Thyroid gland (tissue), 7 donors: Measurements from ENCODE around the gene IQCE.

DNA sequence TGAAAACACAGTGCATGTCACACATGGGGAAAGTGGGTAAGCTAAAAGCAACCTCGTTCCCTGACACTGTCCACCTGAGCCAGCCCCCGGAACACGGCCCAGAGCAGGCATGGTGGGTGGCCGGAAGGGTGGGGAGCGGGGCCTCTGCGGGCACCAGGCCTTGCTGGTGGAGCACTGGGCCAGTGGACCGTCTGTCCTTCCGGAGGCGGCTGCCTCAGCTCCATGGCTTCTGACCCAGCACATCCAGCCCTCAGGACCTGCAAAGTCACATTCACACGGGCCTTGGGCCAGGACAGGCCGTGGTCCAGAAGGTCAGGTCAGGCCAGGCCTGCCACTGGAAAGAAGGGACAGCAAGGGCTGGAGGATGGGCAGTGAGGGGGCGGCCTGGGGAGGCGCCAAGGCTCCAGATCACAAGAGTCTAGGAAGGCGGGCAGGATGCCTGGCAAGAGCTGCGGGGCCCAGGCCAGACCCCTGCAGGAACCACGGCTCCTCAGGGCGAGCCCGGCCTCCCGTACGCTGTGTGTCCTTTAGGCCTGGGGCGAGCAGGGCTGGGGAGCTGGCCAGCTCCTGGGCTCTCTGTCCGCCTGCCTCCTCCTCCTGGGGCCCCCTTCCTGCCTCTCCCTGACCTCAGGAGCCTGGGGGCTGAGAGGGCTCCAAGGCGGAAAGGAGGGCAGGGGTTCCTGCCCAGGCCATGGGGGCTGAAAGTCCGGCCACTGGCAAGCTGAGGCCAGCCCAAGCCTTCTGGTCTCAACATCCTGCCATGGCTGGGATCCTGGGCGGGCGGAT is 225.7 kb downstream of the ELFN1 start:
- PRO-cap, 2 experiments, result no peak in any of the 2 experiments
- RAMPAGE, long total RNA, 5 experiments, result no peak in any of the 5 experiments

- PRO-cap, 2 experiments, result no peak in any of the 2 experiments
- RAMPAGE, long total RNA, 5 experiments, result no peak in any of the 5 experiments
Observed at GRCh38 chr7:1922065-1922800, 252.2 kb downstream of the ELFN1 start.

GRCh38 chr7:1986326-1987051 is 246.3 kb downstream of the MAD1L1 start:
- PRO-cap, 2 experiments, result peak in 1 of 2 experiments; most common minus-strand start chr7:1986538 (in 1)
- RAMPAGE, long total RNA, 5 experiments, result no peak in any of the 5 experiments

GRCh38 chr7:1999516-1999877 is 233.2 kb downstream of the MAD1L1 start:
- PRO-cap, 2 experiments, result no peak in any of the 2 experiments
- RAMPAGE, long total RNA, 5 experiments, result no peak in any of the 5 experiments

DNA sequence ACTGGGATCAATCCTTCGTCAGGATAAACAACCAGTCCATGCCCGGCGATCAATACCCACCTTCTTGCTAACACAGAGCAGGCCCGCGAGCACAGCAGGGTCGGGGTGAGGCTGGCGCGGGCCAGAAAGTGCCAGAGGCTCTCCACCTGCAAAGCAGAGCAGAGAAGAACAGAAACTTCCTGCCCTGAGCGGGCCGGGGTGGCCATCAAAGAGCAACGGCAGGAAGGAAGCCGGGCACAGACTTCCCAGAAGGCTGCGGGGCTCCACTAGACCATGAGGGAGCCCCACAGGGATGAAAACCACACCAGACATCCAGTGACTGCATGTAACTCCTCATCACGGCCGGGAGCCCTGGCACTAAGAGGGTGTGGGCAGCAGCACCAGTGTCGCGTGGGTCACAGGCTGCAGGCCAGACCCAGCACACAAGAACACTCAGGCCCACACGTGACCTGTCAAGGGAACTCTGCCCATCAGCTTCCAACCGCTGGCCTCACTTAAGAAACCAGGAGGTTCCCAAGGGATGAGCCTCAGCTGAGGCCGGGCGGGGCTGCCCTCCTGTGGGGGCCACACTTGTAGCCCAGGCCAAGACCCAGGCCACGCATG is 166.2 kb downstream of the MAD1L1 start:
- PRO-cap, 2 experiments, result no peak in any of the 2 experiments
- RAMPAGE, long total RNA, 5 experiments, result no peak in any of the 5 experiments

- PRO-cap, 2 experiments, result no peak in any of the 2 experiments
- RAMPAGE, long total RNA, 5 experiments, result no peak in any of the 5 experiments
Observed at GRCh38 chr7:2193145-2193676, 39.5 kb downstream of the MAD1L1 start.

DNA sequence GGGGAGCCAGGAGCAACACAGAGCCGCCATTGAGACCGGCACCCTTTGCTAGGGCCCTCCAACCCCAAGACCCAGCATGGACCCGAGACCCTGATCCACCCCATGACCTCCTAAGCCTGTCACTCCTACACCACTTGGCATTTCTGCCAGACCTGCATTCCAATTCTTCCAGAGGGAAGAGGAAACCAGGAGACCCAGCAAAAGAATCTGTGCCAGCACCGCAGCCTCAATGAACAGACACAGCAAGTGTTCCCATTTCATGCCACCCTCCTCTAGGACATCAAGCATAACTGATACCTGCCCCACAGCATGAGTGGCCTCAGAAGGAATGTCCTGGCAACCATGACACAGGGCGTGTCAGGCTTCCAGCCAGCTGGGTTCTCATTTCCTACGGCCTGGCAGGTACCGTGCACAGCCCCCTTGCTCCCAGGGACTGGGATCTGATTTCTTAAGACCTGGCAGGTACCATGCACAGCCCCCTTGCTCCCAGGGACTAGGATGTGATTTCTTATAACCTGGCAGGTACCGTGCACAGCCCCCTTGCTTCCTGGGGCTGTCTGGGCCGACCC is 7.8 kb downstream of the MAD1L1 start:
- PRO-cap, 2 experiments, result peak in 2 of 2 experiments; most common plus-strand start position 384 of the sequence (in 2); most common minus-strand start position 231 of the sequence (in 2)
- RAMPAGE, long total RNA, 5 experiments, result start-site peak on the plus strand in 1 of 5 experiments, centred at position 397 of the sequence, 9 reads per replicate

DNA sequence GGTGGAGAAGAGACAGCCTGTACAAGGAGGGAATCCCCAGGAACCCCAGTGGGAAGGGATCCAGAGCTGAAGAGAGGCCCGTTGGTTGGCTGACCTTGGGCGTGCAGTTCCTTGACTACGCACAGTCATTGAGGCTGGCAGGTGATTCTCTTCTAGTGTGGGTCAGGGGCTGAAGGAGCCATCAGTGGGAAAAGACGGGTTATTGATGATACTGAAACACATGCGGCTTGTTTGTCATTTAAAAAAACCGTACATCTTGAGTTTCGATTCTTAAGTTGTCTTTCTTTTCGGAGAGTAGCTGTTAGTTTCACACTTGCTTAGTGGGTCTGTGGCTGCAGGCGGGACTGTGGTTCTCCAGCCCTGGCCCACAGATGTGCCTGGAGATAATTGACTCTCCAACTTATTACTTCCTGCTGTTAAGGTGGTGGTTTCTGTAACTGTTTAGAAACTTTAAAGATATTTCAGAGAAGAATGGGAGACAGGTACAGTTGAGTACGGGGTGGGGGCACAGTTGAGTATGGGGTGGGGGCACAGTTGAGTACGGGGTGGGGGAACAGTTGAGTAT is 2.5 kb downstream of the CHST12 start:
- PRO-cap, 2 experiments, result no peak in any of the 2 experiments
- RAMPAGE, long total RNA, 5 experiments, result no peak in any of the 5 experiments

- PRO-cap, 2 experiments, result no peak in any of the 2 experiments
- RAMPAGE, long total RNA, 5 experiments, result no peak in any of the 5 experiments
Observed at GRCh38 chr7:2409656-2410386, 6.4 kb downstream of the CHST12 start.

DNA sequence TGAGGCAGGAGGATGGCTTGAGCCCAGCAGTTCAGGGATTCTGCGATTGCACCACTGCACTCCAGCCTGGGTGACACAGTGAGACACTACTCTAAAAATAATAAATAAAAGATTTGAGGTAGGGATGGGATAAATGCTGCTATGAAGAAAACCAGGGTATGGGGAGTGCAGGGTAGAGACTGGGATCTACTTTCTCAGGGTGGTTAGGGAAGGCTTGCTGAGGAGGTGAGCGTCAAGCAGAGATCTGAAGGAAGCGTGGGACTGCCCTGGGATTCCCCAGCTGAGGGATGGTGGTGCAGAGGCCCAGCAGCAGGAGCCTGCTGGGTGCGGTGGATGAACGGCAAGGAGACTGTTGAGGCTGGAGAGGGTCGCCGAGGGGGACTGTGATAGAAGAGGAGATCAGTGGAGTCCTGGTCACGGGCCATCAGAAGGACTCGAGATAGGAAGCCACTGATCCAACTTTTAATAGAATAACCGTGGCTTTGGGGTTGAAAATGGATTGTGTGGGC is 7.1 kb downstream of the CHST12 start:
- PRO-cap, 2 experiments, result no peak in any of the 2 experiments
- RAMPAGE, long total RNA, 5 experiments, result no peak in any of the 5 experiments

DNA sequence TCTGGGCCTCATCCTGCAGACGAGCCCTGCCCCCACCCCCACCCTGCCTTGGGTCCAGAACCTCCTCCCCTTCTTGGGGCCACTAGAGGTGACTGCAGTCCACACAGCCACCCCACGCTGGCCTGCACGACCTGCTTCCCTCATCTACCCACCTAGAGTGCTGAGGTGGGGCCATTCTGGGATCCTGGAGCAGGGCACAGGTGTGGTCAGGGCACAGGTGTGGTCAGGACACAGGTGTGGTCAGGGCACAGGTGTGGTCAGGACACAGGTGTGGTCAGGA is 17.5 kb upstream of the GRIFIN start:
- PRO-cap, 2 experiments, result no peak in any of the 2 experiments
- RAMPAGE, long total RNA, 5 experiments, result no peak in any of the 5 experiments

DNA sequence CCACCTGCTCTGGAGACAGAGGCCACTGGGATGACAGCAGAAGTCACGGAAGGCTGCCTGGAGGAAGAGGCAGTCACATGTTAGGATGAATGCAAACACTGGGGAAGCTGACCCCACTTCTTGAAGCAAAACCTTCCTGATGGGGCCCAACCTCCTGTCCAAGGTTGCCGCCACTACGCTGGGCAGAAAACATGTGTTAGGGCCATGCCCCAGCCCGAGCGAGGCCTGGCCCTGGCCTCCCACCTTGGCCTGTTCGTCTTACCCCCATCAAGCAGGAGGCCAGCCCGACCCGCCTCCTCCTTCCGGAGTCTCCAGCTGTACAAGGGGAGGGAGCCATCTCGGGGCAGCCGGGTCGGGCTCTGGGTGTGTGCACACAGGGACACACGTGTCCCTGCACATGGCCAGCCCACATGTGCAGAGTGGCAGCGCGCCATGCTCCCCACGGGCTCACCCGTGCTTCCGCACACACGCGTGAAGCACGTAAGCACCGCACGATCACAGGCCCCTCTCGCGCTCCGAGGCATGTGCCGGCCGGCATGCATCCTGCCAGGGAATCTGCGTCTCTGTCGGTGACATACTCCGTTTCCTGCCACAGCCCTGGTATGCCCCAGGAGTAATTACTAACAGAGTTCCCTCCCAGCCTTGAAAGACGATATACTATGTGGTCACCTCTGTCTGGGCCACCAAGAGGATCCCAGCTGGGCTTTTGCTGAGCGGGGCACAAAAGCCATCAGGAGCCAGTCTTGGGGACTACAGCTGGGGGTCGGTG is 11.3 kb upstream of the LFNG start:
- PRO-cap, 2 experiments, result no peak in any of the 2 experiments
- RAMPAGE, long total RNA, 5 experiments, result no peak in any of the 5 experiments

DNA sequence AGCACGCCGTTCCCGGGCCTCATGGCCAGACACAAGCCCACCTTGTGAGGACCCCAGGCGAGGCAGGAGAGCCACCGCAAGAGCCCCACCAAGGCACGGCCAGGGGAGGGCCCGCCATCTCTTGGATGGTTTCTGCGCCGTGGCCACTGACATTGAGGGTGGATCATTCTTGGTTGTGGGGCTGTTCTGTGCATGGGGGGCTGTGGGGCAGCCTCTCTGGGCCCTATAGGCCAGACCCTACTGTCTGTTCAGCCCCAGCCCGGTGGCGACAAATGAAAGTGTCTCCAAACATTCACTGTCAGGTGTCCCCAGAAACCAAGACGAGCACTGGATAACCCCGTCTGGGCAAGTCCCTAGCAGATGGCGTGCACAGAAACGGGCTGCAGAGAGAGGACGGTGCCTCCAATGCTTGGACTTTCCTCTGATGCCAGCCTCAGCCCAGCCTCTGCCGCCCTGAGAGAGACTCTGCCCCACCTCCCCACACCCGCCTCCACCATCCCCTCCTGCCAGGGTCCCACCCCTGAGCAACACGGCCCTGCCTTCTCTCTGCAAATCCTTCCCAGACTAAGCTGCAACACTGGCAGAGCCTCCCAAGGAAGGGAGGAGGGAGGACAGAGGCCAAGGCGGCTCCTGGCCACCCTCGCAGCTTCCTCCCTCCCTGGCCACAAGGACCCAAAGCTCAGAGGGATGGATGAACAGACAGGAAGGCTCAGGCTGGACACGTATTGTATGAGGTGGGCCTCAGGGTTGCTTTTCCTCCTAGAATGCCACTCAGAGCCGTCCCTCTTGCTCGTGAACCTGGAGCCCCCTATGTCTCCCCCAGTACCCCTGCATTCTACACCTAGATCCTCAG is 7.4 kb upstream of the LFNG start:
- PRO-cap, 2 experiments, result peak in 1 of 2 experiments; most common plus-strand start position 583 of the sequence (in 1); most common minus-strand start position 554 of the sequence (in 1)
- RAMPAGE, long total RNA, 5 experiments, result no peak in any of the 5 experiments

- PRO-cap, 2 experiments, result no peak in any of the 2 experiments
- RAMPAGE, long total RNA, 5 experiments, result no peak in any of the 5 experiments
Observed at GRCh38 chr7:2527603-2528590, 8.3 kb downstream of the LFNG start.

DNA sequence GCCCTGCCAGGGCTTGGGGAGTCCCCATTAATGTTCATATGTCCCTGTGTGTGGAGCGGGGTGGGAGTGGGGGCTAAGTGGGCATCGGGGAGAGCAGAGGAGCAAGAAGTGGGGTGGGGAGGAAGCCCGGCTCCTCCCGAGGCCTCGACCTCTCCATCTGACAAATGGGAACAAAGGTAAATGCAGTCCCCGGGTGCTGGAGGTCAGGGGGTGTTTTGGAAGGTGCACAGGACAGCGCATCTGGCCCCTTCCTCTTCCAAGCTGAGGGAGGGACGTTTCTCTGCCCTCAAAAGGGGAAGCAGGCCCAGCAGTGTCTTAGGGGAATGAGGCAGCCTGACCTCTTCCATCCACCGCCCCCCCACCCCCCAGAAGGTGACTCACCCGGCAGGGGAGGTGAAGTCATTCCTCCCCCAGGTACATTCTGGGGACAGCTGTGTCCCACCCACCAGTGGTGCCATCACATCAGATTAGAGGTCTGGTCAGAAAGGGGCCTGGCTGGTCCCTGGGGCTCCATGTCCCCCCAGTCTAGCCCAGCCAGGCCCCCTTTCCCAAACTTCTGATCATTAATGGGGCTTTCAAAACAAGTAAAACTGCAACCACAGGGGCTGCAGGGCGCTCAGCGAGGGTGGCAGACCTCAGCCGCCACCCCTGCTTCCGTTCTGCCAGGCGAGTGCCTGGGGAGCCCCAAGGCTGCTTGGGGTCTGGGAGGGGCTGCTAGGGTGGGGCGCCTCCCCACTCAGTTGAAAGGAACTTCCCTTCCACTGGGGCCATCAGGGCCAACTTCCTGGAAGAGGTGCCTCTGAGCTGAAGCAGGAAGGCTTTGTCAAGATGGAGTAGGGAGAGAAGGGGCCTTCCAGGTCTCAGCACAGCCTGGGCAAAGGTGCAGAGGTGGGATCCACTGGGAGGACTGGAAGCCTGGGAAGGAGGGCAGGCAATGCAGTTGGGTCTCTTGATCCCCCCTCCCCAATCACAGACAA is 10.8 kb downstream of the LFNG start:
- PRO-cap, 2 experiments, result no peak in any of the 2 experiments
- RAMPAGE, long total RNA, 5 experiments, result no peak in any of the 5 experiments

DNA sequence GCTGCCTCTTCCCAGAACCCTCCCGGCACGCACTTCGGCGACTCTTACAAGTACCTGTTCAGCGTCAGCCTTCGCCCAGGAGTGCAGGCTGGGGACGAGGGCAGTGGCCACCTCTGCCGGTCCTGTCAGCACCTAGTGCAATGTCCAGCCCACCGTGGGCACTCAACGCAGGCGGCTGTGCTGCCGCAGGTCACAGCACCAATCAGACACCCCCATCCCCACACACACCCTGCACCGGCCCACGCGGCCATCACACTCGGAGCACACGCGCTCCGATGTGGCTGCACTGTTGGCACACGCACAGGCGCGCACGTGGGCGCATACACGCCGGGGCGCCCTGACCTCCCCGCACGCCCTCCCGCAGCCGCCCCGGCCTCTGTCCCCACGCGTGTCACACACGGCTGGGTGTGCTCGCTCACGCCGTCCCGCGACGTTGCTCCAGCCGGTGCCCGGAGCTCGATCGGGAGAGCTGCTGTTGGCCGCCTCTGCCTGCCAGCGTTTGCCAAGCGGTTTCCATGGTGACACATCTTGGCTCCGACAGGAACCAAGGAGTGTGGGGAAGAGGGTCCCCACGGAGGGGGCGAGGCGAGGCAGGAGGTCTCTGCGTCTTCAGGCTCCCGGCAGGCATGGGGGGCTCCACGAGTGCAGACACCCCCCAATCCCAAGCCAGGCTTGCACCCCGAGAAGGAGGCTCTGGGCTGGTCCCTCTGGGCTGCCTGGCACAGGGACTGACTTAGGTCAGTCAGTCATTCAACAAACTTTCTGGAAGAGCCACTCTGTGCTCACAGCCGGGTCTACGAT is 12.0 kb downstream of the LFNG start:
- PRO-cap, 2 experiments, result no peak in any of the 2 experiments
- RAMPAGE, long total RNA, 5 experiments, result no peak in any of the 5 experiments

GRCh38 chr7:2558194-2558529 is 617 bp upstream of the IQCE start:
- PRO-cap, 2 experiments, result no peak in any of the 2 experiments
- RAMPAGE, long total RNA, 5 experiments, result no peak in any of the 5 experiments

GRCh38 chr7:2558633-2559780 is at the start of gene IQCE:
Gene IQCE, plus strand, starts transcription at chr7:2558979.
- PRO-cap, 2 experiments, result peak in 2 of 2 experiments; most common plus-strand start chr7:2559057 (in 1); most common minus-strand start chr7:2558935 (in 1)
- RAMPAGE, long total RNA, 5 experiments, result start-site peak on the plus strand in 1 of 5 experiments, at chr7:2559068-2559108 at its widest, 737 reads per replicate

GRCh38 chr7:2608920-2609656 is 22.7 kb upstream of the TTYH3 start:
- PRO-cap, 2 experiments, result no peak in any of the 2 experiments
- RAMPAGE, long total RNA, 5 experiments, result no peak in any of the 5 experiments

DNA sequence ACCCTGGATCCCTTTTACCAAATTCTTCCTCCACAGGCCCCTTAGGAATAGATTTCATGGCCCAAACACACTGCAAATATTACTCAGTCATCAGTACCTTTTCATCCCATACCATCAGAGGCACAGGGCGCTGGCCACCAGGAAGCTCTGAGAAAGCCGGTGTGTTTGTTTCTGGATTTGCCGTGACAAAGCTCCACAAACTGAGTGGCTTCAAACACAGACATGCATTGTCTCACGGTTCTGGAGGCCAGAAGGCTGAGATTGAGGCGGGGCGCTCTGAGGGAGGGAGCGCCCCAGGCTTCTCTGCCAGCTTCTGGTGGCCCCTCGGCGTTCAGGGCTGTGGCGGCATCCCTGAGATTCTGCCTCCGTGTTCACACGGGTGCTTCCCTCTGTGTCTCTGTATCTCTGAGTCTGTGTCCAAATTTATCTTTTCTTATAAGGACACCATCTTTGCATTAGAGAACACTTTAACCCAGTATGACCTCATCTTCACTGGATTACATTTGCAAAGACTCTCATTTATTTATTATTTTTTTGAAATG is 3.6 kb upstream of the TTYH3 start:
- PRO-cap, 2 experiments, result no peak in any of the 2 experiments
- RAMPAGE, long total RNA, 5 experiments, result no peak in any of the 5 experiments